Cardiac ventricle fibroblast (primary cell): ENCODE measurements around the genes LSR, ATP4A, RBM42 and KIRREL2.

GRCh38 chr19:35140682-35141683 lies 2.1 kb upstream of the FXYD7 start:
- RAMPAGE, long total RNA = no peak

- RAMPAGE, long total RNA = no peak
These were observed 1.3 kb upstream of the FXYD7 start for GRCh38 chr19:35141684-35142262.

DNA sequence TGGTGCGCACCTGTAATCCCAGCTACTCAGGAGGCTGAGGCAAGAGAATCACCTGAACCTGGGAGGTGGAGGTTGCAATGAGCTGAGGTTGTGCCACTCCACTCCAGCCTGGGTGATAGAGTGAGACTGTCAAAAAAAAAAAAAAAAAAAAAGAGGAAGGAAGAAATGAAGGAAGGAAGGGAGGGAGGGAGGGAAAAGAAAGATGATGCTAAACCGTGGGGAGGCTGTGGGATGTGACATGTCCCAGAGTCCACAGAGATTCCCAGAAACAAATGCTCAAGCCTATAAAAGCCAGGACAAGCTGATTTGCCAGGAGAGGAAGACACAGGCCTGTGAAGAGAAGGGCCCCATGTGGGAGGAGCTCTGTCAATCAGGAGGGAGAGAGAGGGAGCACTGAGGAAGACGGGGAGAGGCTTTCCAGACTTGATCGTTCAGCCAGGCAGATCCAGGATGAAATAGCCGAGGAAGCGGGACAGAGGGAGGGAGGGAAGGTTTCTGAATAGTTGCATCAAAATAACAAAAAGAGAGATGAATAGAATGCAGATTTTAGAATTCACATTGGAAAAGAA lies 2.4 kb upstream of the FXYD5 start:
- RAMPAGE, long total RNA = no peak

- RAMPAGE, long total RNA = no peak
These were observed at the start of gene LSR for GRCh38 chr19:35248231-35249235. Gene LSR, plus strand, starts transcription at chr19:35249002.

DNA sequence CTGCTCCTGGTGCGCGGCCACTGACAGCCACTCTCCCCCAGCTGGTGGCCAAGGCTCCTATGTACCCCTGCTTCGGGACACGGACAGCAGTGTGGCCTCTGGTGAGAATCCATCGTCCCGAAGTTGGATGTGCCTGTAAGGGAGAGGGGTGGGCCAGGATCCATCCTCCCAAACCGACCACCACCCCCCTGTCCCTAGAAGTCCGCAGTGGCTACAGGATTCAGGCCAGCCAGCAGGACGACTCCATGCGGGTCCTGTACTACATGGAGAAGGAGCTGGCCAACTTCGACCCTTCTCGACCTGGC lies 2.2 kb upstream of the USF2 start:
- RAMPAGE, long total RNA = no peak

DNA sequence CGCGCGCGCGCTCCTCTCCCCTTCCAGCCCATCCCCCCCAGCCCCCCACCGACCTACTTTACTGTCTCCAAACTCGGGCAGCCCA lies 687 bp upstream of the USF2 start:
- RAMPAGE, long total RNA = no peak

DNA sequence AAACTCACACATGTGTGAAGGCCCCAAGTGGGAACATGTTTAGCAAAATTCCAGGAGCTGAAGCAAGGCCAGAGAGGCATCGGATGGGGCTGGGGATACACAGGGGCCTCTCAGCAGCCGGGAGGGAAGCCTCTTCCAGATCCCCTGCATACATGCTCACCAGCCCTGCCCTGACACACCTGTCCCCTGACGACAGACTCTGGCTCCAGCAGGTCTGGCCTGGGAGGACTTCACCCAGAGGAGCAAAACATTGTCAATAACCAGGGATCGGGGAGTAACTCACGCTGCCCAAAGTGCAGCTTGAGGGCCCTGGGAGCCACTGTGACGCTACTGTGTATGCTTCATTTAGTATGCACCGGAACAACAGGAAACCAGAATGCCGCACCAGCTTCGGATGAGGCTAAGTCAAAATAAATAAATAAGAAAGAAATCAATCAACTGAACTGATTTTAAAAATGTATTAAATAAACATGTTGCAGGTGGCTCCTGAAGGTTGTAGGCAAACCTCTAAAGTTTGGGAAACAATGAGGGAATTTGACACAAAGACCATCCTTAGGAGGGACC lies 12.4 kb upstream of the CD22 start:
- RAMPAGE, long total RNA = no peak

- RAMPAGE, long total RNA = no peak
These were observed 828 bp downstream of the GAPDHS start for GRCh38 chr19:35534087-35534480.

GRCh38 chr19:35552861-35553501 lies 7.6 kb downstream of the TMEM147 start:
- RAMPAGE, long total RNA = no peak

DNA sequence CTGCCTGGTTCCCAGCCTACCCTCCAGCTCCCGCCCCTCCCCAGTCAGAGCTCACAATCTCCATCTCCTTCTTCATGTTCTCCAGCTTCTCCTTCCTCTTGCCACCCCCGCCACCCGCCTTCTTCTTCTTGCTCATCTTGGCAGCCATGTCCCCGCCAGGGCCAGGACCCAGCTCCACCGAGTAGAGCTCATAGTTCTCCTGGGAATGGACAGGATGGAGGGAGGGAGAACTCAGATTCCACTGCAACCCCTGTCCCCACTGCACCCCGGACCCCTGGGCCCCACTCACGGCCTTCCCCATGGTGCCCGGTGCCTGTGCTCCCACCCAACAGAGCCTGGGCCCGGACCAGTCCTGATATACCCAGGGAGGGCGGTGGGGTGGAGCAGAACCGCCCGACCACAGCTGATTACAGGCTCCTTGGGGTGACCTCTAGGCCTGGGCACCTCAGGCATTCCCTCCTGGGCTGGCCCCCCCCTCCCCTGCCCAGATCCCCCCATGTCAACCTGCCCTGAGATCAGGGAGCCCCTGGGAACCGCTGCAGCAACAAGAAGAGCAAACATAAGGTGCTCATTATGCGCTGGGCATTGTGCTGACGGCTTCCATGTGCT lies at the start of gene ATP4A:
Gene ATP4A, minus strand, starts transcription at position 330 of the 609 bp plus-strand sequence.
- RAMPAGE, long total RNA = no peak

DNA sequence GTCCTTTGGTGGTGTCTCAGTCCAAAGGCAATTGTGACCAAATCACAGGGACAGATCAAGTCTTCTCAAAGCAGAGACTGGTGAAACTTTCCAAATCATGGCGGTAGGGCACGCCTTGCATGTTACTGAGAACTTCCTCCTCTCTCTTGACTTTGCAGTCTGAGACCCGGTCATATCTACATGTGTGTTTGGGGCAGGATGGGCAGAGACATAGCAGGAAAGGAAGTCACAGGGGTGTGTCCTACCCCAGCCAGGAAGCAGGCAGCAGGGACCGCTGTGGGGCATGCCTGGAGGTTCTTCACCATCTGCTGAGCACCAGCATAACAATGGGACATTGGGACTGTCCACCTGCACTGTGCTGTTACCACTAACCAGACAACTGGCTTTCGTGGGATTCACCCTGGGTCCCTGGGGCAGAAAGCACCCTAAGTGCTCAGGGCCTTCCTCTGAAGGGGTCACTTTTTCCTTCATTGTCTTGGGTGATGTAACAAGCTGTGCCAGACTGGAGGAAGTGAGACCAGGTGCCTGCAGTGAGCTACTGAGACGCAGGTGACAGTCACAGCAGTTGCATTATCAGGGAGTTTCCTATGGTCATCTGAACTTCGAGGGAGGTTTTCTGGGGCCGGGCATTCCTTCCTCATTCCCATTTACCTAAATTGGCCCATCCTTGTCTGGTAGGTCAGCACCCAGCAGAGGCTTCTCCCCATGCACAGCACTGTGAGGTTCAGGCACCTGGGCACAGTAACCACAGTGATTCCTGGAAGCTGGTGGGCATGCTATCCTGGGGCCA lies 2.6 kb upstream of the HAUS5 start:
- RAMPAGE, long total RNA = no peak

GRCh38 chr19:35612981-35613481 lies 496 bp downstream of the HAUS5 start:
- RAMPAGE, long total RNA = no peak

DNA sequence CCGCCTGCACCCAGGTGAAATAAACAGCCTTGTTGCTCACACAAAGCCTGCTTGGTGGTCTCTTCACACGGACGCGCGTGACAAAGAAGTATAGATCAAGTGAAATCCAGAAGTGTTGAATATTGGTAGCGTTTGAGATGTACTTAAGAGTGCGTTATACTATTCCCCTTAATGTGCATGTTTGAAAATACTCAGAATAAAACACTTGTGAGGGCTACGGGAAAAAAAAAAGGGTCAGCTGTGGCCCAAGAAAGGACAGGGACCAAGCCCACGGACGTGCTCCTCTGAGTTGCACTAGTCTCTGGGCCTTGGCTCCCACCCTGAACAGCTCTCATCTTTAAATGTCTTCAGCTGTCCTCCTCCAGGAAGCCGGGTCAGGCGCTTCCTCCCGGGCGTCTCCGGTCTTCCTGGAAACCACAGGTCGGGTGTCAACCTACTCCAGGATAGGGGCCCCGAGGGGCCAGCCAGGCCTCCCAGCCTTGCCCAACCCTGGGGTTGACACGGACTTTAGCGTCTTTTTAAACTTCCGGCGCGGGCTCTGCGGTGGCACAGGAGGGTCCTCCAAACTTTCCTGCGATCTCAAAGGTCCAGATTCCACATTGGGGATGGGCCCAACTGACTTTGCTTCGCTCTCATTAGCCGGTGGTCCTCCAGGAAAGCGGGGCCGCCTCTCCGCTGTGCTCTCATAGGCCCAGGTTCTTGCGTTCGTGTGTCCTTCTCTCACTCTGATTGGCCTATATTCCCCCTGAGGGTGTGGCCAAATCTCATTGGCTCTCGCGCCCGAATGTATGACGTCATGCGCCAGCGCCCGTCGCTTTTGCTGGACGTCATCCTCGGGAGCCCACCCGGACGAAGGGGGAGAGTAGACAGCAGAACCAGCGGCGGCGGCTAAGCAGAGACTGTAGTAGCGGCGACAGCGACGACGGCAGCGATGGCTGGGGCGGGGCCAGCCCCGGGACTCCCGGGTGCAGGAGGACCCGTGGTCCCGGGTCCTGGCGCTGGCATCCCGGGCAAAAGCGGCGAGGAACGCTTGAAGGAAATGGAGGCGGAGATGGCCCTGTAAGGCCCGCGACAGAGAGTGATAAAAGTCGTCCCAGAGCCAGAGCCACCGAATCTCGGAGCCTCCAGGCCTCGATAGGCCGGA lies at the start of gene RBM42:
Gene RBM42, plus strand, starts transcription at position 814 of the 1,144 bp plus-strand sequence.
- RAMPAGE, long total RNA = no peak

DNA sequence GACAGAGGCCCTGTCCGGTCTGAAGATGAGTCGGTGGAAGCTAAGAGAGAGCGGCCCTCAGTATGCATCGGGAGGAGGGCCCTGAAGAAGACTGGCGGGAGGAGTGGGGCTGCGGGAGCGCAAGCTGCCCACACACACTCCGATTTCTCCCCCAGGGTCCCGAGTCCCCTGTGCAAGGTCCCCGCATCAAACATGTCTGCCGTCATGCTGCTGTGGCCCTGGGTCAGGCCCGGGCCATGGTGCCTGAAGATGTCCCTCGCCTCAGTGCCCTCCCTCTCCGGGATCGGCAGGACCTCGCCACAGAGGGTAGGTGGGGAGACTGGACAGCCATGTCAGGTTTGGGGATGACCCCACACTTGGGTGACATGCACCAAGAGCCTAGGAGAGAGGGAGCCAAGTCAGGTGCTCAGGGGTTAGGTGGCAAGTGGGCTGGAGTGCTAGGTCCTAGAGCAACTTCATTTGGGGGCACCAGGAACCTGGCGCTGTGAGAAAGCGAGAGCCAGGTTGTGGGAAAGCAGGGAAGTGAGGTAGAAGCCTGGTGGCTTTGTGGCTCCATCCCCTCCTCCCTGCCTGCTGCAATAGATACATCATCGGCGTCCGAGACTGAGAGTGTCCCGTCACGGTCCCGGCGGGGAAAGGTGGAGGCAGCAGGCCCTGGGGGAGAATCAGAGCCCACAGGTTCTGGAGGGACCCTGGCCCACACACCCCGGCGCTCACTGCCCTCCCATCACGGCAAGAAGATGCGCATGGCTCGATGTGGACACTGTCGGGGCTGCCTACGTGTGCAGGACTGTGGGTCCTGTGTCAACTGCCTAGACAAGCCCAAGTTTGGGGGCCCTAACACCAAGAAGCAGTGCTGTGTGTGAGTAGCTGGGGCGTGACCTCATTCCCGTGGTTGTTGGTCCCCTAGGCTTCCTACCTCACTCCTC lies 4.9 kb downstream of the KMT2B start:
- RAMPAGE, long total RNA = no peak

DNA sequence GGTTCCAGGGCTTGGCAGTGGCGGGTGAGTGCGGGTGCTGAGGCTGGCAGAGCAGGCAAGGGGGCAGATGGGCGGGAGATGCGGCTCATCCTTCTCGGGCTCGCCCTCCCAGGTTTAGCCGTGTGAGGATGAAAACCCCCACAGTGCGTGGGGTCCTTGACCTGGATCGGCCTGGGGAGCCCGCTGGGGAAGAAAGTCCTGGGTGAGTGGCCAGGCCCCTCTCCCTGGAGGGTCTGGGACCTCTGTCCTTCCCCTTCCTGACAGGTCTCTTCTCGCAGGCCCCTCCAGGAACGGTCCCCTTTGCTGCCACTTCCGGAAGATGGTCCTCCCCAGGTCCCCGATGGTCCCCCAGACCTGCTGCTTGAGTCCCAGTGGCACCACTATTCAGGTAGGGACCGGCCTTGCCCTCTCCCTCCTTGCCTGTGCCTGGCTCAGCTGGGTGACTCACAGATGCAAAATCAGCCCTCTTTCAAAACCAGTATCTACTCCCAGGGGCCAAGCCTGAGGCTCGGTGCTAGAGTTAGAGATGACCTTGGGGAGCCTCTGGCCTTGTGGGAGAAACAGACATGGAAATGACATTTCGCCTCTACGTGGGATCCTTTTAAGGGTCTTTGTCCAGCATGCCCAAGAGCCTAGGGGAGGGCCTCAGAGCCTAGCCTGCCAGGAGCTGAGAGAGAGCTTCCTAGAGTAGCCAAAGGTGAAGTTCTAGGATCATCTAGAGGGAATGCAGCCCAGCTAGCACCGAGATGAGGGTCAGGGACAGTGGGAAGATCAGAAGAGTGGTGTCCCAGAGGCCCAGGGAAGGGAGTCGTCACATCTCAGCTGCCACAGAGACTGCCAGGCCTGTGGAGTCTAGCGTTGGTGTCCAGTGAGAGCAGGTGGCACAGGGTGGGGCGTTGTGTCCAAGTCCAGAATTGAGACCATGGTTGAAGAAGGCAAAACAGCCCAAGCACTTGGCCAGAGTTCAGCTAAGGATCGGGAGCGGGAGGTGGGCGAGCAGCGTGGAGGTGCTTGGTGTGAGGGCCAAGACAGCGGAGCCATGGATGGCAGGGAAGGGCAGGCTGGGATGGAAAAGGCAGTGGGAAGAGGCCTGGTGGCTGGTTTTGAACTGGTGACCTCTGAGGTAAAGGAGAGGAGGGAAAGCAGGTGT lies 8.4 kb downstream of the IGFLR1 start:
- RAMPAGE, long total RNA = no peak

- RAMPAGE, long total RNA = no peak
These were observed 3.0 kb downstream of the HSPB6 start for GRCh38 chr19:35753670-35754379.

DNA sequence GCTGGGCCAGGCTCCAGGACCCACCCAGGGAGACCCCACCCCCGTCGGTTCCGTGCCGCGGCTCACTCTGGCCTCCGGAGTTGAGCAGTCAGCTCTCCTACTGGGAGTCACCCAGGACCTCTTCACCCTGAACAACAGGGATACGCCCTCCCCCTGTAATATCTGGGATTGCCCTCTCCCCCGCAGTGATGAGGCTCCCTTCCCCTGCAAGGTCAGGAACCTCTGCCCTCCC lies 983 bp downstream of the HSPB6 start:
- RAMPAGE, long total RNA = no peak

DNA sequence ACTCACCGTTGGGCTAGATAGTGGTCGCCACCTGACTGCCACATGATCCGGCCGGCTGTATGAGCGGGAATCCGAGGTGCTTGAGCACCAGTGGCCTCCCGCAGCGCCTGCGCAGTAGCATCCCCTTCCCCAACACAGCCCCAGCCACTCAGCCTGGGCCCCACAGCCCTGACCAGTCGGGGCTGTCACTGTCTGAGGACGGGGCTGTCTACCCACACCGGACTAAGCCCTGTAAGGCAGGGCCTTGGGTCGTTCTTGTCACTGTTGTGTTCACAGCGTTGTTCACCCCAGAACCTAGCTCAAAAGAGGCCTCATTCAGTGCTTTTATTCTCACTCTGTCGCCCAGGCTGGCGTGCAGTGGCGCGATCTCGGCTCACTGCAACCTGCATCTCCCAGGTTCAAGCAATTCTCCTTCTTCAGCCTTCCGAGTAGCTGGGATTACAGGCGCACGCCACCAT lies 14.8 kb downstream of the PRODH2 start:
- RAMPAGE, long total RNA = no peak

- RAMPAGE, long total RNA = no peak
These were observed at the start of gene KIRREL2 for GRCh38 chr19:35856592-35857643. Gene KIRREL2, plus strand, starts transcription at chr19:35856911.

DNA sequence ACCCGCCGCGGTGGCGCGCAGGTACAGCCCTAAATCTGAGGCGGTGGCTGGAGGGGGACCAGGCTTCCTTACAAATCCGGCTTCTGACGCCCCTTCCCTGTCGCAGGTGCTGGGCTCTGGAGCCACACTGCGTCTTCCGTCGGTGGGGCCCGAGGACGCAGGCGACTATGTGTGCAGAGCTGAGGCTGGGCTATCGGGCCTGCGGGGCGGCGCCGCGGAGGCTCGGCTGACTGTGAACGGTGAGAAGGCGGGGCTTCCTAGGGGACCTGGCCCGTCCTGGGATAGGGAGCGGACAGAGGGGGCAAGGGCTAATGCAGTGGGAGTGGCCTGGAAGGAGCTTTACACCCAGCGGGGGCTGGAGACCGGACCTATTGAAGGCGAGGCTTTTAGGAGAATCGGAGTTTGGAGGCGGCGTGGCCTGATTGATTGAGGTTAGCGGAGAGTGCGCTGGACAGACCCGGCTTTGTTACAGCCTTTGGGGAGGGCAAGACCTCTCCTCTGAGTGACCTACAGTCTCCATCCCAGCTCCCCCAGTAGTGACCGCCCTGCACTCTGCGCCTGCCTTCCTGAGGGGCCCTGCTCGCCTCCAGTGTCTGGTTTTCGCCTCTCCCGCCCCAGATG lies 4.4 kb downstream of the KIRREL2 start:
- RAMPAGE, long total RNA = no peak